ENCODE results near the genes KCNH5 and RHOJ.

- RRBS: no CpG with 5 or more reads among the region's 1 CpG
These were observed 168.3 kb downstream of the PRKCH start for GRCh38 chr14:61489770-61490017.

DNA sequence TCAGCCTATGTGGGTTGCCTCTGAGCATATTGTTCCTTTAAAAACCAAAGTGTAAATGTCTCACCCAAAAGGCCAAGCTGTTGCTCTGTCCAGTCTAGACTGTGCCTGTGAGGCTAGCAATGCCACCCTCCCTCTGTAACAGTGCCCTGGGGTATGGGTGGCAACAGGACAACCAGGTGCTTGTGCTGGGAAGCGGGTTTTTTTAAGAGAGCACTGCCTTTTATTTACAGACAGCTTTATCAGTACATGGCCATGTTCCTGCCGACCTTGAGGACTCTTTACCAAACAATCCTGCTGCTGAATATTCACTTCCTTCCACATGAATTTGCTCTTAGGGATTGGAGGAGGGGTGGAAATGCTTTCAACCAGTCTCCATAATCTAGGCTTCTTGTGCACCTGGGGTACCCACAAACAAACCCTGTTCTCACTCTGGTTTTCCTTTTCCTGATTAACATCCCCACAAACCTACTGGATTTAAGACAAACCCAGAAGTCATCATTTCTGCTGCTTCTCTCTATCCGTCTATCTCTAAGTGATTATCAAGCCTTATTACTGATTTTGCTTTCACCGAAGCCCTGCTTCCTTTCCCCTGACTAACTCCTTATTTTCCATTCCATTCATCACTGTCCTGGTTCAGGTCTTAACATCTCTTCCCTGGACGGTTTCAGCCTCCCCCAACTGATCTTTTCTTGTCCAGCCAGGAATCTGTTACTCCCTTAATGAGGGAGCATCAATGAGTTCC, 168.2 kb upstream of the HIF1A start:
- RRBS: no CpG with 5 or more reads among the region's 5 CpGs

DNA sequence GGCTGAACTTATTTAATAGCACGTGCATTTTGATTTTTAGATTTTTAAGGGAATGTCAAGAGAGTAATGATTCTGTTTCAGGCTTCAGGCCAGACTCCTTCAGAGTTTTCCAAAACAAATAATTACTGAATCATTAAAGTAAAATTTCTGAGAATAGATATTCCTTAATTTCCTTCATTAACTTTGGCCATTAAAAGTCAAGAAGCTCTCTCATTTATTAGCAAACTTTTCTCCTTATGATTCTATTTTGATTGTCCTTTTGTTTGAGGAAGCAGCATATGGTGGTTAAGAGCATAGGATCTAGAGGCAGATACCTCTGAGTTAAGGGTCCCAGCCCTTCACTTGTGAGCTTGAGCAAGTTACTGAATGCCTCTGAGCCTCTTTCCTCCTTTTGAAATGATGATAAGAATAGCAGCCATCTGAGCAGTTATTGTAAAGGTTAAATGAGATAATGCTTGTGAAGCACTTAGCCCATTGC, 2.7 kb downstream of the HIF1A start:
- RRBS: no CpG with 5 or more reads among the region's 1 CpG

GRCh38 chr14:61736247-61736615, 26.0 kb upstream of the SNAPC1 start:
- RRBS: no CpG with 5 or more reads among the region's 1 CpG

DNA sequence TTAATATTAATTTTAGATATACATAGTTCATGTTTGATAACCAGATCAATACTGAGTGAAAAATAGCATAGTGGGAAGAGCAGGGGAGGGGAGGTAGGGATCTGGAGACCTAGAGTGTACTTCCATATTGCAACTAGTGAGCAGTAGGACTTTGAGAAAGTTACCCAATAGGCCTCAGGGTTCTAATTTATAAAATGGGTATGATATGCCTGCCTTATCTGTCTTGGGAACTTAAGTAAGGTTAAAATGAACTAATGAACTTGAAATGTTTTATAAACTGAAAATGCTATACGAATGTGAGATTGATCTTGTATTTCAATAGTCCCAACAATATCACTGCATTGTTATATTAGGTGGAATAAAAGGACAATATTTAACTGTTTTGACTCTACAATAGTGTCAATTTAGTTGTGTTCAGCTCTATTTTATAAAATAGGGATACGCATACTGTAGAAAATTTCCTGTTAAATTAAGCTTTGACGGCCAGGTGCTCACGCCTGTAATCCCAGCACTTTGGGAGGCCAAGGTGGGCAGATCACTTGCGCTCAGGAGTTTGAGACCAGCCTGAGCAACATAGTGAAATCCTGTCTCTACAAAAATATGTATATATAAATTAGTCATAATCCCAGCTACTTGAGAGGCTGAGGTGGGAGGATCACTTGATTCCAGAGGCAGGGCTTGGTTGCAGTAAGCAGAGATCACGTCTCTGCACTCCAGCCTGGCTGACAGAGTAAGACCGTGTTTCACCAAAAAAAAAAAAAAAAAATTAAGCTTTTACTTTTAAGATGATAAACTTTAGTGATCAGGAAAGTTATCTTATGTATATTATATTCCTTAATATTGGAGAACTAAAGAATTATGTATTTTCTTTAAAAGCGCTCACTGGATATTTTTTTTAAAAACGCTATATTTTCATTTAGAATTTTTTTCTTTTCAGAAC, 18.2 kb upstream of the SNAPC1 start:
- RRBS: no CpG with 5 or more reads among the region's 9 CpGs

- RRBS: no CpG with 5 or more reads among the region's 5 CpGs
These were observed 77.4 kb downstream of the SYT16 start for GRCh38 chr14:61889770-61890389.

DNA sequence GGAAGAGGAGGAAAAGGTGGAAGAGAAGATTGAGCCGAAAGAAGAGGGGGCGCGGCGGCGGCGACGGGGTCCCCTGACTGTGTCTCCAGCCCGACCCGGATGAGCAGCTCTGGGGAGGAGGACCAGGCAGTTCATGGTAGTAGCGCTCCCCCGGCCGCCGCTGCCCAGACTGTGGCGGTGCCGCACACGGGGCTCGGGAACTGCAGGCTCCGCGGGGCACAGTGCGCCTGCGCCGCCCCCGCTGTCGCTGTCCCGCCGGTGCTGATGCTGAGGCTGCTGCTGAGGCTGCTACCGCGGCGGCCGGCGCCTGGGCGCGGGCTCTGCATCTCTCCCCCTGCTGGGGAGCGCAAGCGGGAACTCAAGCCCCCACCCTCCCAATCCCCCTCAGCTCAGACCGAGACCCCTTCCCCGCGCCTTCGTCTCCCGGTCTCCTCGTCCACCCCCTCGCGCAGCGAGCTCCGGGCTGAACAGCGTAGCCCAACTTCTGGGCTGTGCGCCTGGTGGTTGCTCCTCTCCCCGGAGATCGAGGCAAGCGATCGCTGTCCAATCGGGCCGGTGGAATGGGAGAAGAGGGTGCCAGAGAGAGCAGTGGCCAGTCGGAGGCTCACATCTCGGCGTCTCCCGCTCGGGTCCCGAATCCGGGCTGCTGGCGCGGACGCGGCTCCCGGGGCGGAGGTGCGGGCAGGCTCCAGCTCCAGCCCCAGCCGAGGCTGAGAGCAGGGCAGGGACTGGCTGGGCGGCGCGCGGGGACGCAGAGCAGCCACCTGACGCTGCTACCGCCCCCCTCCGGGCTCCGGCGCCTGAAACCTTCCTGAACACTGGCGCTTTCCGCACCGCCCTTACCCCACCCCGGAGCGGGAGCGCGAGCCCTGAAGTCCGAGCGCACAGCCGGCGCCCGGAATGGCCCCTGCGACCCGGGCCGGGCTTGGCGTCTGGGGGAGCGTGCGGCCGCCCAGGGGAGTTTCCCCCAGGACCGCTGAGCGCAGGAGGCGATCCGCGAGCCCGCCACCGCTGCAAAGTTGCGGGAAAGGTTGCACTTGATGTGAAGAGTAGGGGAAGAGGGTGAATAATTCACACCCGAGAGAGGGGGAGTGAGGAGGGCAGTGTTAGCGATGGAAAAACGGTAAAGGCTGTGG, at the start of gene KCNH5:
KCNH5 (minus strand) TSS at position 204 of the 1,136 bp plus-strand sequence.
- RRBS: 7% methylated on average over 25 of the region's 108 CpGs

DNA sequence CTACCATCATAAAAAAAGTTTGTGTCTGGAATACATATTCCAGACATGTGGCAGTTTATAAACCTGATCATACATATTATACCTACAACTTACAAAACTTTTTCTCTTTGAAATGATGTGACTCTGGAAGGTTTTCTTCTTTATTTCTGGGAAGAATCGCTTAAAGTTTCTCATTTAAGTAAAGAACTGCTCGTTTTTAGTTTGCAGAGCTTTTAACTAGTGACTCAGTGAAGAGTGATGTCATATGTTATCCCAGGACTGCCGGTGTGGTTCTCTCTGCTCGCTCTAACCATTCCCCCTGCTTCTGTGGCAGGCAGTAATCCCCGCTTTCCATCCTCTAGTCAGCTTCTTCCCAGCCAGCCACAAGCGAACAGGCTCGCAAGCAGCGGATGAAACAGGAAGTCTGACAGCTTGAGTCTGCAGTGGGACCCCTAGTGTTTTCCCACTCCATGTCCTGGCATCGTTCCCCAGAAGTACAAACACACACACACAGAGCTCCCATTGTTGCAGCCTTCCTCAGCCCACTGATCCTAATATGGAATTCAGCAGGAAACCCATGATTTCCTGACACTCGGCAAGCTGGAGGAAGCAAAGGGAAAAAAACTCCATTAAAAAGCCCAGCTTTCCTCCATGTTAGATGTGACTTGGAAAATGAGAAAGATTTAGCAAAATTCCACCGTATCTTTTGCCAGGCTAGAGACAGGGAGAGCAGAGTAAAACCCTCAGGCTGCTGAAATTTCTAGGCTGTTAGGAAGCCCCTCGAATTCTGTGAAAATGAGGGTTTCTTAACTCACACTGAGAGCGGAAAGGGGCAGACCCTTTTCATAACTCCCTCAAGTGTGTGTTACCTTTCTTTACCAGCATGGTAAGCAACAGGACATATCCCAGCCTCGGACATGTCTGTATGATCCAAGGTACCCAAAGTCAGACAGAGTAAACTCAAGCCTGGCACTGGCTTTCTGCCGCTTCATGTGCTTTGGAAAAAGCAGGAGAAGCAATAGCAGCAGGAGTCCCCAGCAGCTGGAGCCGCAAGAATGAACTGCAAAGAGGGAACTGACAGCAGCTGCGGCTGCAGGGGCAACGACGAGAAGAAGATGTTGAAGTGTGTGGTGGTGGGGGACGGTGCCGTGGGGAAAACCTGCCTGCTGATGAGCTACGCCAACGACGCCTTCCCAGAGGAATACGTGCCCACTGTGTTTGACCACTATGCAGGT, at the start of gene RHOJ:
RHOJ (plus strand) TSS at position 608 of the 1,214 bp plus-strand sequence.
- RRBS: no CpG with 5 or more reads among the region's 25 CpGs

DNA sequence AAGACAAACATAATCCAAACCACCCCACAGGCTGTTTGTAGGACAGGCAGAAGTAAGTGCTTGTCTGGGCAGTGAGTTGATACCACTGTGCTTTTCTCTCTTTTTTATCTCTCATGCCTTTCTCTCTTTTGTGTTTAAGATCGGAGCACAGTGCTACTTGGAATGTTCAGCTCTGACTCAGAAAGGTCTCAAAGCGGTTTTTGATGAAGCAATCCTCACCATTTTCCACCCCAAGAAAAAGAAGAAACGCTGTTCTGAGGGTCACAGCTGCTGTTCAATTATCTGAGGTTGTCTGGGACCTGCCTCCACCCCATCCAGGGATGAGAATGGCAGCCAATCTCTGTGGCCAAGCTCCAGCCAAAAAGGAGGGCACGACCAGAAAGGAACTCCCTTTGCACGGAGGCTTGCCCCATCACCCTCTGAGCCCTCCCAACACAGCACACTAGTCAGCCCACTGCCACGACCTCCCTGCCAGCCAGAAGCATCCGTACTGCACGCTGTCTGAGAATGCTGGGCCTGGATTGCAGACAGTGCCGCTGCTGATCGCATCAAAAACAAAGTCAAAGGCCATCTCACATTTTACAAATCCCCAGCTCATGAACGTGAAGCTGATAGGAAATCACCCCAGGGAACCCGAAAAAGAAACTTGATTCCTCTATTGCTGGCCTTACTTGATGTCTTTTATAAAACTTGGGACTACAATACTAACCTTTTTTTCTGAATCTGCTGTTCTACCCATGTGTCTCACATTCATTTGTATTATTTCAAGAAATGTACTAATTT, 27.8 kb downstream of the GPHB5 start:
- RRBS: no CpG with 5 or more reads among the region's 12 CpGs

GRCh38 chr14:63372342-63372945, 53.7 kb upstream of the GPHB5 start:
- RRBS: no CpG with 5 or more reads among the region's 2 CpGs

GRCh38 chr14:63759542-63759826, 31.6 kb upstream of the SGPP1 start:
- RRBS: no CpG with 5 or more reads among the region's 2 CpGs

- RRBS: no CpG with 5 or more reads among the region's 7 CpGs
These were observed 2.5 kb downstream of the SYNE2 start for GRCh38 chr14:63855215-63855794.

DNA sequence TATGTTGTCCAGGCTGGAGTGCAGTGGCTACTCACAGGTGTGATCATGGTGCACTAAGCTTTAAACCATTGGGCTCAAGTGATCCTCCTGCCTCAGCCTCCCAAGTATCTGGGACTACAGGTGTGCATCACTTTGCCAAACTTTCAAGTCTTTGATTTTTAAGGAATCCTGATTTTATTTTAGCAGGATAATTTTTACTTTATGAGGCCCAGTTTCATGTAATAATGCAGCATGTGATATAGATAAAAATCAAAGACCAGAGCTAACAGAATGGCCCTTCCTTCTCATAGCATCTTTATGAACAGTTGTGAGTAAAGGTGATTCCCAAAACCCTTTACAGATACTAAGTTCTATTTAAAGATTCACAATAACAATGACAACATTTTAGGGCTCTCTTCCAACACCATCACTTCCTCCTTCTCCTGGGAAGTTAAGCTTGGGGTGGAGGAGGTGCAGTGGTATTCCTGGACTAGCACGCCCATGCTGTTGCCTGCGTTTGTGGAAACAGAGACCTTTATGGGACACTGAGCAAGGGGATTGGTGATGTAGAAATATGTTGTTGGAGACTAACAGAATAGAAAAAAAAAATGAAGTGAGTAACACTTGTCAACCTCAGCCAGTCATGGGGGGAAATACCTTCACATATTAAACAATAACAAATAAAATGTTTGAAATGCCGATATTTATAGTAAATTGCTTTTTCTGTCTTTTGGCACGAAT, 22.4 kb downstream of the SYNE2 start:
- RRBS: no CpG with 5 or more reads among the region's 4 CpGs

GRCh38 chr14:63918972-63919772, 66.4 kb downstream of the SYNE2 start:
- RRBS: no CpG with 5 or more reads among the region's 9 CpGs

DNA sequence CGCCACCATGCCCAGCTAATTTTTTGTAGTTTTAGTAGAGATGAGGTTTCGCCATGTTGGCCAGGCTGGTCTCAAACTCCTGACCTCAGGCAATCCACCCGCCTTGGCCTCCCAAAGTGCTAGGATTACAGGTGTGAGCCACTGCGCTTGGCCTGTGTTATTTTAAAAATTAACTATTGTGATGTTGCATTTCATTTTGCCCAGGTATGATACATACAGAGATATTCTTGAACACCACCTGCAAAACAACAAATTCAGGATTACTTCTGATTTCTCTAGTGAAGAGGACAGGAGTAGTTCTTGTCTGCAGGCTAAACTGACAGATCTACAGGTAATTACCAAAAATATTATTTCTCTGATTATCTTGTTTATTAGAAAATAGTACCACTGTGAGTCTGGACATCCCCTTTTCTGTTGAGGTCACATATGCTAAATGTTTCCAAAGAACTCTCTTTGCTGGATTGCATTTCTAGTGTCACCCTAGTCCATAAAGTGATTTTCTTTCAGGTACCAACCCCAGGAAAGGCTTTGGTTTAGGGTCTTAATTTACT, 146.0 kb downstream of the SYNE2 start:
- RRBS: no CpG with 5 or more reads among the region's 4 CpGs

- RRBS: no CpG with 5 or more reads among the region's 4 CpGs
These were observed 195.6 kb downstream of the ESR2 start for GRCh38 chr14:64098595-64098854.

DNA sequence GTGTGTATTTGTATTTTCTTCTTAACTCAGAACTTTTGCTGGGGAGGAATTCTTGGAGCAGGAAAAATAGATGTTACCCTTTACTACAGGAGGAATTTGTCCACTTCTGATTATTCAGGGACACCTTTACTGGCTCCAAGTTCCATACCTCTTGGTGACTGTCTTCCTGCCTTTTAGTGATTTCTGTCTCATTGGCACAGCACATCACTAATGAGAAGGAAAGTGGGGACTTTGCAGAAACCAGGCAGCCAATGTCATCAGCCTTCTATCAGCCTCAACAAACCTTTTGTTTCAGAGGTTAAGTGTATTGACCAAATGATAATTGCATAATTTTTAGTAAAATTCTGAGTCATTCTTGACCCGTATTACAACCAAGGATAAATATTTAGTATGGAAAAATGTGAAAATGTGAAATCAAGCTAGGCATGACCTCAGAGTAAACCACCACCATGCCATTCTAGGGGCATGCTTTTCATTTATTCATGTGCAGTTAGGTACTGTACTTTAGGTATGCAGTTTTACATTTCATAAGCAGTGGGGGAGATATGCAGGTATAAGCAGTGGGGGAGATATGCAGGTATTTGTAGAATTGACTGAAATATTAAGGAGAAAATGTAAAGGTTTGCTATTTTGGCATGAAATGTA, 184.5 kb downstream of the ESR2 start:
- RRBS: no CpG with 5 or more reads among the region's 1 CpG

- RRBS: no CpG with 5 or more reads among the region's 13 CpGs
These were observed 68.9 kb downstream of the ESR2 start for GRCh38 chr14:64225029-64225884.

DNA sequence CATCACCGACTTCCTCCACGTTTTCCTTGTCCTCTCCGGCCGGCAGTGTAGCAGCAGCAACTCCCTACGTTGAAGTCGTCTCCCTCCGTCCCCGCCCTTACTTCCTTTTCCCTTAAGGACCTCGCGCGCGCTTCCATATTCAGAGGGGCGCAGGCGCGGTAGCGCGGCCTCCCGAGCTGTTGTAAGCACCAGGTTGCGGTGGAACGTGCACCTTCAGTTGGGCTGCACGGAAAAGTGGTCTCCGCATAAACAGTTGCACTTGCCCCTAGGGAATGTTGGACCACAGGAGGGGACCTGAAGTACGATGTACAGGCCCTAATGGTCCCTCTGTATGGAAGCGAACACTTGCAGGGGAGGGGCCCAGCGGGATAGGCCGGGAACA, 44.7 kb upstream of the ESR2 start:
- RRBS: 2% methylated on average over 3 of the region's 26 CpGs

DNA sequence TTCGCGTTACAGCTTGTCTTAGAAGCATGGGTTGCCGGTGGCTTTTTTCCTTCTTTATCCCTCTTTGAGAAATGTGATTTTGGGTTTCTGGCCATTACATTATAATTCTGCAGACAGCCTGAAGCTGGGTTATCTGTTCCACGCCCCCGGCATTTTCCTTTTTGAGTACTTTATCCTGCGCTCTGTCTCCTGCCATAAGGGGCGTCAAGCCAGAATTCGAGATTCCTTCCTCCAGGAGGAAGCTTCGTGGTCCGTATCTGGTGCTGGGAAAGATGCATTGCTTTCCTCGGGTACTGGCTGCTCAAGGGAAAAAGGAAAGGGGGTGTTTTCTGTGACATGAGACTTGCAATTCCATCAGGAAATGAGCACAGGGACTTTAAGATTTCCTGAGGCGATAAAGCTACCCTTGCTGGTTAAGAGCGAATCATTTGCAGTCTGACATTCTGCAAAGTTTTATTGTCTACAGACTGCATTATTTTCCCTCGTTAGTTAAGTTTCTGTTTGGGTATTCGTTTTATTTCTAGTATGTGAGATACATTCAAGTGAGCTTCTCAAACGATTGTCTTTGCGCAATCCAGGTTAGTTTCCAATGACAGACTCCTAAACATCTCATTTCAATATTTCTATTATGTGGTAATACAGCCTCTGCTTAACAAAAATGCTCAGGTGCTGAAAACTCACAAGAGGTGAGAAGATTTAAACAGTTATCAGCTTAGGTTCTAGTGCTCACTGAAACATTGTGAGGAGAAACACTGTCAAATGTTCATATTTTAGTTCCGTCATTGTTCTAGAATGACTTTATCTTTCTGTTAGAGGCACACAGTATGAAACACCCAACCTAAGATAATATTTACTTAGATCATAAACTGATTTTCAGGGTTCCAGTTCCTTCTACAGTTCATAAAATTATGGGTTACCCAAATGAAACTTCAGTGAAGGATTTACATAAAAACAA, 797 bp downstream of the AKAP5 start:
- RRBS: no CpG with 5 or more reads among the region's 18 CpGs